Peyer's patch (tissue), 4 donors: ENCODE measurements around a stretch of chr15.

- PRO-cap, result no peak
- RAMPAGE, long total RNA, 4 experiments, result no peak in any of the 4 experiments
These were observed 48.8 kb upstream of the CRTC3 start for GRCh38 chr15:90480984-90481272.

DNA sequence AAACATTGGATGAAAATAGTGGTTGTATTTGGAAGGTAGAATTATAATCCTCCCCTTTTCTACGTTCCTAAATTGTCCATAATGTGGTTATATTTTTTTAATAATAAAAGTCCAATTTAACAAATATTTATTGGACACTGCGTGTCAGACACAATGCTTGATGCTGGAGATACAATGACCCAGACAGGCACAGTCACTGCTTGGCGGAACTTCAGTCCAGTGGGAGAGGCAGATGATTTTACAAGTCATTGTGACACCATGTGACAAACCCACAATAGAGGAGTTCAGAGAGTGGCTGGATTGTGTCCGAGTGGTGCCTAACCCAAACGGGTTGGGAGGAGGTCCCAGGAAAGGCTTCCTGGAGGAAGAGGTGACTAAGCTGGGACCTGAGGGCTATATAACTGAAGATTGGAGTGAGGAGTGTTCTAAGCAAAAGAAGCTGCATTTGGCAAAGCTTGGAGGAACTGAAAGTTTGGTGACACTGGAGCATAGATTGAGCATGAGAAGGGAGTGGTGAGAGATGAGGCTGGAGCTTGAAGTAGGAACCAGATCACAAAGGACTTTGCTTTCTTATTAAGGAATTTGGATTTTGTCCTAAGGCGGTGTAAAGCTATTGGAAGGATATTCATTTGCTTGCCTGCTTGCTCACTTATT, 41.4 kb downstream of the CRTC3 start:
- PRO-cap, result bidirectional peak, plus-strand start at position 303 of the sequence, minus-strand start at position 213 of the sequence
- RAMPAGE, long total RNA, 4 experiments, result start-site peak on the plus strand in 1 of 4 experiments, centred at position 242 of the sequence, 11 reads per replicate

DNA sequence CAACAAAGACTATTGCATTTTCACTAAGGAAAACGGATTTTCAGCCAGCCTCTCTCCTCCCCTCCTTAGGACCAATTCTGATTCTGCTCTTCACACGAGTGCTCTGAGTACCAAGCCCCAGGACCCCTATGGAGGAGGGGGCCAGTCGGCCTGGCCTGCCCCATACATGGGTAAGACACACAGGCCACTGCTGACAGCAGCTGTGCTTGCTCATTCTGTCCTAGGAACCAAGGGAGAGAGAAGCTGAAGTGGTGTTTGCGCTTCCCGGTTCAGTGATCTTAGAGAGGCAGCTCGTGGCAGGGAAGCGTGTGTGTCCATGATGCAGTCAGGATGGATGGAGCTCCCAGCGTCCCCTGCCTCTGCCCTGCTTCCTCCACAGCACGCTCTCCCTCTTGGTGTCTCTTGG, 77.6 kb downstream of the CRTC3 start:
- PRO-cap, result no peak
- RAMPAGE, long total RNA, 4 experiments, result no peak in any of the 4 experiments

- PRO-cap, result no peak
- RAMPAGE, long total RNA, 4 experiments, result no peak in any of the 4 experiments
These were observed 80.2 kb downstream of the CRTC3 start for GRCh38 chr15:90609837-90610325.

GRCh38 chr15:90611174-90611625, 81.5 kb downstream of the CRTC3 start:
- PRO-cap, result no peak
- RAMPAGE, long total RNA, 4 experiments, result no peak in any of the 4 experiments

DNA sequence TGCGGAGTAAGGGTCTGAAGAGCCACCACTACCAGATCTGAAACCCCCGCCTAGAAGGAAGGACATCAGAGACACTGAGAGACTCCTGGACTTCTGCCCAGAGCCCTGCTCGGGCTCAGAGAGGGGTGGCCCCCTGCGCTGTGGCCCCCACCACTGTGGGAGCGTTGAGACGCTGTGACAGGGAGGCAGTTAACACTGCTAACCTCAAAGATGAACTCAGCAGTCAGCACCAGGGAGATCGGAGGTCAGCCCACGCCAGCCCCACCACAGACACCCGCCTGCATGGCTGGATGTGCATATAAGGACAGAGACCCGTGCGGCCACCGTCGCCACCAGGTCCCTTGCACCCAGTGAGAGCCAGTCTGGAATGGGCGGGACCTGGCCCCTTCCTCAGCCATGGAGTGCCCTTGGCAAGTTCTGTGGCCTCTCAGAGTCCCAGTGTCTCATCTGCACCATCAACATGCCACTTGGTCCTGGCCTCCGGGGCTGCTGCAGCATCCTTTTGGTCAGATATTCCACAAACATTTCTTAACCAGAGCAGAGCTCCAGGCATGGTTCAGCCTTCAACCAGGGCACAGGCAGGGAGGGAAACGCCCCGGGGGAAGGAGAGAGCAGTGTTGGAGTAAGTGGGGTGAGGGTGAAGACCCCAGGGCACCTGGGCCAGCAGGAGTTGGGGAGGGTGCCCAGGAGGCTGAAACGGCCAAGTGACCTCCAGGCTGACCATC, 48.5 kb upstream of the FURIN start:
- PRO-cap, result unidirectional peak, minus-strand start at position 336 of the sequence
- RAMPAGE, long total RNA, 4 experiments, result no peak in any of the 4 experiments

DNA sequence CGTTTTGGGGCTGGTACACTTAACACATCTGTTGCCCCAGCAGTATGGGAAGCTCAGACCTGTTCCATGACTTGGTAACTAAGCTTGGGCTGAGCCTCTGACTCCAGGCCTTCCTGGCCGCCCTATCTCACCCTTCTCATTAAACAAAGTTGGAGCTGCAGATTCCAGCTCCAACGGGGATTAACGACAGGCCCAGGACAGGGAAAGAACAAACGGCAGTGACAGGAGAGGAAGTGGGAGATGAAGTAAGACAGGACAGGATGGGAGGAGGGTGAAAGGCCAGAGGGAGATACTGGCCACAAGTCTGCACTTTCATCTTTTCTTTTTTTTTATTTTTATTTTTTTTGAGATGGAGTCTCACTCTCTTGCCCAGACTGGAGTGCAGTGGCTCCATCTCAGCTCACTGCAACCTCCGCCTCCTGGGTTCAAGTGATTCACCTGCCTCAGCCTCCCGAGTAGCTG, 8.5 kb upstream of the FURIN start:
- PRO-cap, result no peak
- RAMPAGE, long total RNA, 4 experiments, result no peak in any of the 4 experiments

DNA sequence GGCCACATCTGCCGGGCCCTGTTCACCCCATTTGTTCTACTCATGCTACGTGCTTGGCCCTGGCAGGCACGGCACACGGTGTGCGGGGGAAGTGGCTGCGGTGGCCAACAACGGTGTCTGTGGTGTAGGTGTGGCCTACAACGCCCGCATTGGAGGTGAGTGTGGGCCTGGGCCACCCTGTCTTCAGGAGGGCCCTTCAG, 6.9 kb upstream of the FES start:
- PRO-cap, result no peak
- RAMPAGE, long total RNA, 4 experiments, result no peak in any of the 4 experiments

GRCh38 chr15:90880411-90881033, 3.8 kb upstream of the FES start:
- PRO-cap, result no peak
- RAMPAGE, long total RNA, 4 experiments, result start-site peak on the plus strand in 1 of 4 experiments, at chr15:90880537-90880767 at its widest, 5 to 14 reads per replicate

DNA sequence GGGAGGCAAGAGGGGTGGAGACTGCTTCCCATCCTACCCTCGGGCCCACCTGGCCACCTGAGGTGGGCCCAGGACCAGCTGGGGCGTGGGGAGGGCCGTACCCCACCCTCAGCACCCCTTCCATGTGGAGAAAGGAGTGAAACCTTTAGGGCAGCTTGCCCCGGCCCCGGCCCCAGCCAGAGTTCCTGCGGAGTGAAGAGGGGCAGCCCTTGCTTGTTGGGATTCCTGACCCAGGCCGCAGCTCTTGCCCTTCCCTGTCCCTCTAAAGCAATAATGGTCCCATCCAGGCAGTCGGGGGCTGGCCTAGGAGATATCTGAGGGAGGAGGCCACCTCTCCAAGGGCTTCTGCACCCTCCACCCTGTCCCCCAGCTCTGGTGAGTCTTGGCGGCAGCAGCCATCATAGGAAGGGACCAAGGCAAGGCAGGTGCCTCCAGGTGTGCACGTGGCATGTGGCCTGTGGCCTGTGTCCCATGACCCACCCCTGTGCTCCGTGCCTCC, 2.3 kb upstream of the FES start:
- PRO-cap, result no peak
- RAMPAGE, long total RNA, 4 experiments, result no peak in any of the 4 experiments

DNA sequence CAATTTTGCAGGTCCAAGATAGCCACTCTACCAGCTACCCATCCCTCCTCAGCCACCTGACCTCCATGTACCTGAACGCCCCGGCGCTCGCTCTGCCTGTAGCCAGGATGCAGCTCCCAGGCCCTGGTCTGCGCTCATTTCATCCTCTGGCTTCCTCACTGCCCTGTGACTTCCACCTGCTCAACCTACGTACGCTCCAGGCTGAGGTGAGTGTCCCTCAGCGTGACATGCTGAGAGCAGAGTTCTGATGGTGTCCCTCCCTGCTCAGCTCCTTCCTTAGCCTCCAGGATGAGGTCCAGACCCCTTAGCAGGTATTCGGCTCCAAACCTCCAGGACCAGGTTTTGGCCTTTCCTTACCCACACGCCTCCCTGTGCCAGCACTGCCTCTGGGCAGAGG, 14.2 kb downstream of the HDDC3 start:
- PRO-cap, result no peak
- RAMPAGE, long total RNA, 4 experiments, result no peak in any of the 4 experiments

DNA sequence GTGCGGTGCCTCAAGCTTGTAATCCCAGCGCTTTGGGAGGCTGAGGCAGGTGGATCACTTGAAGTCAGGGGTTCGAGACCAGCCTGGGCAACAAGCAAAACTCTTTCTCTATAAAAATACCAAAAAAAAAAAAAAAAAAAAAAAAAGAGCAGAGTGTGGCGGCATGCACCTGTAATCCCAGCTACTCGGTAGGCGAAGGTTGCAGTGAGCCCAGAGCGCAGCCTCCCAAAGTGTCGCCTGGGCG, 424 bp upstream of the RCCD1 start:
- PRO-cap, result no peak
- RAMPAGE, long total RNA, 4 experiments, result no peak in any of the 4 experiments

DNA sequence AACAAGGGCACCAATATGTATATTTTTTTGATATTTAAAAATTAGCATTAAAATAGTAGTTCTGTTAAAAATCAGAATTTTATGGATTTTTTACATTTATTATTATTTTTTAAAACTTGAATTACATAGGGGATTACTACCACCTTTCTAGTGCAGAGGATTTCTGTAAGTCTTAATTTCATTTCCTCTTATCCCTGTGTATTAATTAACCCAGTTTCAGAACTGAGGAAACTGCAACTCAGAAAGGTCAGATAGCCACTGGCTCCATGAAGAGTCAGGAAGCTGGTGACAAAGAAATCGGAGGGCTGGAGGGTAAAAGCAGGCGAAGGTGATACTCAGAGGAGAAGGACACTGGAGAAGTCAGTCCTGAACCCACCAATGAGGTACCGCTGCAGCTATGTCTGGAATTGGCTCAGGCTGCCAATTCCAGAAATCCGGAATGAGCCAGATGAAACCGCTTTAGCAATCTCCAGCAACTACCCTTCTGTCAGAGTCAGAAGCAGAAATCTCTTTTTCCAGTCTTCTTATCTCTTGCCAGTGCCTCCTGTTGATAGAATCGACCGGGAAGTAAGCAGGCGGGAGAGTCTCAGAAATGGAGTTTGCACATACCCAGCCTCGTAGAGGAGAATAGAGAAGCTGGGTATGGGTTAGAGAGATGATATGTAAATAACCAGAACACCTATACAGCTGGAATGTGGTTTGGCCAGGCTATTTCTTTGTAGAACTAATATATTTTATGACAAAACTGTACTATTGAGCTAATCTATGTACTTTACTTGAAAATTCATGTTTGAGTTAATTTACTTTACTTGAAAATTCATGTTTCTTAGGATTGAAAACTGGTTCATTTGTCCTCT, 308.6 kb downstream of the SV2B start:
- PRO-cap, result no peak
- RAMPAGE, long total RNA, 4 experiments, result no peak in any of the 4 experiments

GRCh38 chr15:91536628-91537271, 316.8 kb upstream of the SLCO3A1 start:
- PRO-cap, result no peak
- RAMPAGE, long total RNA, 4 experiments, result no peak in any of the 4 experiments

- PRO-cap, result no peak
- RAMPAGE, long total RNA, 4 experiments, result no peak in any of the 4 experiments
These were observed 158.6 kb upstream of the SLCO3A1 start for GRCh38 chr15:91694916-91695216.

DNA sequence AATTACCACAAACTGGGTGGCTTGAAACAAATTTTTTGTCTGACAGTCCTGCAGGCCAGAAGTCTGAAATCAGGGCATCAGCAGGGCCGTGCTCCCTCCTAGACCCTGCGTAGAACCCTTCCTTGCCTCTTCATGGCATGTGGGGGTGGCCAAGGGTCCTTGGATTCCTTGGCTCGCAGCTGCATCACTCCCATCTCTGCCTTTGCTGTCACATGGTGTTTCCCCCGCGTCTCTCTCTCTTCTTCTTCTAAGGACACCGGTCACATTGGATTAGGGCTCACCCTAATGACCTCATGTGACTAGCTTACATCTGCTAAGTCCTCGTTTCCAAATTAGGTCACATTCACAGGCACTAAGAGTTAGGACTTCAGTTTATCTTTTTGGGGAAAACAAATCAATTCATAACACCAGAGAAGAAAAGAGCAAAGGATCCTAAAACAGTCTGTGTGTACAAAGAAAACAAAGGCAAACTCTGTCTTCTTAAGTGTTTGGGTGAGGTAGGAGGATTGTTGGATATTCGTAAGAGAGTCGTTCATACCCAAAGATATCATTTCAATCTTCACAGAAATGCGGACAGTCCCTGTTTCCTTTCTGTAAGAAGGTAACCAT, 12.1 kb downstream of the SLCO3A1 start:
- PRO-cap, result no peak
- RAMPAGE, long total RNA, 4 experiments, result no peak in any of the 4 experiments

DNA sequence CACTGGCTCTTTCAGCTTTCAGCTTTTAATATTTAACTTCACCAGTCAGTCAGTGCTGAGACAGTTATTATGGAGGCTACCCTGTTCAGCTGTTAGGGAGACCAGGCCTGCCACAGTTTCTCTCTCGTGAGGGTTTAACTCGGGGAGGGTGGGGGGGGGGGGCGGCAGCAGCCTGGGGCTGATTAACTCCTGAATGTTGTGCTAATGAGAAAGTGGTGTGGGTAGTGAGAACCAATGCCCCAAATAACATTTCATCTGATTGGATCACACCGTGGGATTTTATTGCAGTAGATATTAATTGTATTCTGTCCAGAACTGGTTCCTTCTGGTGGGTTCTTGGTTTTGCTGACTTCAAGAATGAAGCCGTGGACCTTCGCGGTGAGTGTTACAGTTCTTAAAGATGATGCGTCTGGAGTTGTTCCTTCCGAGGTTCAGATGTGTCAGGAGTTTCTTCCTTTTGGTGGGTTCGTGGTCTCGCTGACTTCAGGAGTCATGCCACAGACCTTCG, 109.8 kb downstream of the SLCO3A1 start:
- PRO-cap, result no peak
- RAMPAGE, long total RNA, 4 experiments, result no peak in any of the 4 experiments

DNA sequence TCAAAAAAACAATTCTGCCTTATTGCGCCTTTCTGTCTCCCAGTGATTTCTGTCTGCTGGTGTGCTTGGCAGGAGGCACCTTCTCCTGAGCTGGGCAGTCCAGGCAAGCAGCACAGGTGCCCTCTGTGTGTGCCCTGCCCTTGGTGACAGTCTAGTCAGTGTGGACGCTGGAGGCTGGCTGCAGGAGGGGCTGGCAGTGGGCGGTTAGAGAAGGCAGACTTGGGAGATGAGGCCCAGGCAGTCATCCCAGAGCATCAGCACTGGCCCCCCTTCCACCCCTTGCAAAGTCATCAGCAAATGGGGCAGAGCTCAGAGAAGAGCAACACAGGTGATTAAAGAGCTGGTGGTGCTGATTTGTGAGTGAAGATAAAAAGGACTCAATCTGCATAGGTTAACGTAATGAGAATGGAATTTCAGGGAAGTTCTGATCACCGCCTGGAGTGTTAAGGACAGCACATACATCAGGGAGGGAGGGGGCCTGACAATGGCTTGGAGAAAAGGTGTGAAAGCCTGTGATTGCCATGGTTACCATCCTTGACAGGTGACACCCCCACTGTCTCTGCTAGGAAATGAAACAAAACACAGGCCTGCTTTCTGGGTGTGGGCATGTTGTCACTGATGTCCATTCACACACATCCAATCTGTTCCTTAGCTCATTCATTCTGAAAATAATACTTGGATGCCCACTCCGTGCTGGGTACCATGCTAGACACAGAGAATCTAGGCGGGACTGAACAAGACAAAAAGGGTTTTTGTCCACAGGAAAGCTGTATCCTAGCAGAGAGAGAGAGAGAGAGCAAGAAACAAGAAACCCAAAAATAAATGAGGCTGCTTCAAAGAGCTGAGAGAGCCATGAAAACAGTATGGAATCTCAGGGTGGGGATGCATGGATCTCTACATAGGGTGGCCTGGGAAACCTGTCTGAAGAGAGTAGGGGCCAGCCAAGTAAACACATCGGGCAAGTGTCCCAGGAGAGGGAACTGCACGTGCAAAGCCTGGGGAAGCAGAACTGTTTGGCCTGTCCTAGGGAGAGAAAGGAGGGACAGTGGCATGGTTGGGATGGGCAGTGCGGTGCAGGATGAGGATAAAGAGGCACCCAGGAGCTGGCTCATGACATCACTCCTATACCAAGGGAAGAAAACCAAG, 269.4 kb upstream of the ST8SIA2 start:
- PRO-cap, result no peak
- RAMPAGE, long total RNA, 4 experiments, result no peak in any of the 4 experiments

DNA sequence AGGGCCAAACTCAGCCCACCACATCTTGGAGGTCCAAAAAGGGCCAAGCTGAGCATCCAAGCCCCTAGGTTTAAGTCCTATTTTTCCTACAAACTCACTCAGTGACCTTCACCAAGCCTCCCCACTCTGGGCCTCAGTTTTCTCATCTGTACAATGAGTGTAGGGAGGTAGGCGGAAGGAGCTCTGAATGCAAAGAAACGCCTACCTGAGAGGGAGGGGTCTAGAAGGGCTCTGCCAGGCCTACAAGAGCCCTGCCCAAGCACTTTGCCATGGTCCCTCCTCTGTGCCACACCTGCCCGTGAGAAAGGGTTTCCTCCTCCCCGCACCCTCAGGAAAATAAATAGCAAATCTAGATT, 7.1 kb downstream of the FAM174B start:
- PRO-cap, result no peak
- RAMPAGE, long total RNA, 4 experiments, result no peak in any of the 4 experiments

DNA sequence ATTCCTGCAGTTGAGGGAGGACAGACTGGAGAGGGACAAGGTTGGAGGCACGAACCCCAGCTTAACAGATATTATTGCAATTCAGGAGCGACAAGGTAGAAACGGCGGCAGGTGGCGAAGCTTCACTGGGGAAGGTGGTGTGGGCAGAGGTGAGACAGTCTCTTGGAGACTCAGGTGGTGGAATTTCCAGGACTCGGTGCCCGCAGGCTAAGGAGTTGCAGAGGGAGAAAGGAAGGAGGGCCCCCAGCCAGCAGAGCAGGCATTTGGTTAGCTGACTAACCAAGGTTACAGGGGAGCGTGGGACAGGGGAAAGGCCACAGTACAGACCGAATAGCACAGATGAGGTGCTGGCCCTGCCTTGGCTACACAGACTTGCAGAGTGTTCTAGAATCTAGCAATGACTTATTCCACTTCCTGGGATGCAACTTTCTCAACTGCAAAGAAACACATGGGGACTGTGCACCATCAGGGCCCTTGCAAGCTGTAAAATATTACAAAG, 2.9 kb downstream of the FAM174B start:
- PRO-cap, result no peak
- RAMPAGE, long total RNA, 4 experiments, result no peak in any of the 4 experiments